A172 (cell line): ENCODE results near the genes AK3 and RCL1.

DNA sequence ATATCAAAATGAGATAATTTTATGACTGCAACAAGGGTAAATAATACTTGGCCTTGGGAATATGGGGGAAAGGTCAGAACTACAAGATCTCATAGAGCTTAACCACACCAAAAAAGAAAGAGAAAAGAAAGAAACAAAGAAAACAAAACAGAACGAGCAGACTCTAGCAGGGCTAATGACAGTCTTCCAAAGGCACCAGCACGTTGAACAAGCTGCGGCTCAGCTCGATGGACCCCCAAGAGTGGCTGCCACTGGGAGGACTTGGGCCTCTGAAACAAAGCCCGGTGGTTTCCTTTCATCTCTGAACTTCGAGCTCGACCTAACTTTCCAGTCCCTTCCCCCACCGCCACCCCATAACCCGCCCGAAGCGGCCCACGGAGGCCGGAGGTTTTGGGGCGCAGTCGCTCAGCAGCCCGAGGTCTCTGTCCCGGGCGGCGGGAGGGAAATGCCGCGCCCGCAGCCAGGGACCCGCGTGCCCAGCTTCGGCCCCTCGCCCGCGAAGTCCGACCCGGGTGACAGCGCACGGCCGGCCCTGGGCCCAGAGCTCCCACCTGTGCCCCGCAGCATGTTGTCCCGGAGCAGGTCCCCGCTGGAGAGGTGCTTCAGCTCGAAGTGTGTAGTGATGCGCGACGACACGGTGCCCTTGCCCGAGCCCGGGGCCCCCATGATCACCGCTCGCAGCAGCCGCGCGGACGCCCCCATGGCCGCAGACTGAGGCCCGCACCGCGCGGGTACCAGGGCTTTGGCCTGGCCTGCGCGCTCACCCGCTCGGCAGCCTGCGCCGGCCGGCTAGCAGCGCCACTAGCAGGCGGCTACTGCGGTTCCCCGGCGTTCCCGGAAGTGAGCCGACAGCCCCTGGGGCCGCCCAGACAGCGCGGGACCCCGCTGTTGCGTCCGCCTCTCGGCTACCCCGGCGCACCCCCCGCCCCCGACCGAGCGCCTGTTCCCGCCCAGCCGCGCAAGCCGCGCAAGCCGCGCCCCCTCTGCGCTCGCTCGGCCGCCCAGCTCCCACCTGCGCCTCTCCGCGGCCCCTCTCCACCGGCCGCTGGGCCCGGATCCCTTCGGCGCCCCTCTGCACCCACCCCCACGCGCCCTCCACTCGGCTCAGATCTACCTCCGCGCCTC is at the start of gene AK3:
TSS of gene AK3 (minus strand) at position 817 of the 1,125 bp plus-strand sequence.
- RAMPAGE, long total RNA: no peak

DNA sequence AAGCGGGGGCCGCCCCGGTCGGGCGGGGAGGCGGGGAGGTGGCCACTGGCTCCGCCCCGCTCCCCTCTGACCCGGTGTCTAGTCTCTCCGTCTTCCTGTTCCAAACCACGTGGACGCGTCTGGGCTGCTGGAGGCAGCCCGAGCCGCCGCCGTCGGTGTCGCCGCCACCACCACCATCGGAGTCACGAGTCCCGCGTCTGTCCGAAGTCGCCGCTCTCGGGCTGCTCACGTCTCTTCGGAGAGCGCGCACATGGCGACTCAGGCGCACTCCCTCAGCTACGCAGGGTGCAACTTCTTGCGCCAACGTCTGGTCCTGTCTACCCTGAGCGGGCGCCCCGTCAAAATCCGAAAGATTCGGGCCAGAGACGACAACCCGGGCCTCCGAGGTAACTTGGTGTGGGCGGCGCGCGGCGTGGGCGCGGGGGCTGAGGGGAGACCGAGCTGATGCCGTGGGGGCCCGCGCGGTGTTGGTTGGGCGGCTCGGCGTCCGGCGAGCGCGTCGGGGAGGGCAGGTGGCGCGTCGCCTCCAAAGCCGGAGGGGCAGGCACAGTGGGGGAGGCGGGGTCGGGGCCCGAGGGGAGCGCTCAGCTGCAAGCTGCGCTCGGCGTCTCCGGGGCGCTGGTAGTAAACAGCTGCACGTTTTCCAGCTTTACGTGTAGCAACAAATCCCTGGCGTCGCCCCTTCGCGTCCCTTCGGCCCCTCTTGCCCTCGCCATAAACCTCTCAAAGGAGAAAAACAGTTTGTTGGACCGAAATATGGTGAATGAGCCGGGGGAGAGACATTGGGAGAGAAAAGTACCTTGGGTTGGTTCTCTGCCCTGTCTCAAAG is at the start of gene RCL1:
TSS of gene RCL1 (plus strand) at position 103 of the 829 bp plus-strand sequence.
- RAMPAGE, long total RNA: no peak

- RAMPAGE, long total RNA: no peak
These were observed 1.2 kb downstream of the RCL1 start for GRCh38 chr9:4793981-4794232.

GRCh38 chr9:4829677-4830214 is 37.0 kb downstream of the RCL1 start:
- RAMPAGE, long total RNA: no peak

GRCh38 chr9:4840477-4841146 is 47.9 kb downstream of the RCL1 start:
- RAMPAGE, long total RNA: no peak

GRCh38 chr9:4901582-4902329 is 83.3 kb upstream of the JAK2 start:
- RAMPAGE, long total RNA: no peak

- RAMPAGE, long total RNA: no peak
These were observed 52.1 kb downstream of the INSL6 start for GRCh38 chr9:5133122-5133881.

DNA sequence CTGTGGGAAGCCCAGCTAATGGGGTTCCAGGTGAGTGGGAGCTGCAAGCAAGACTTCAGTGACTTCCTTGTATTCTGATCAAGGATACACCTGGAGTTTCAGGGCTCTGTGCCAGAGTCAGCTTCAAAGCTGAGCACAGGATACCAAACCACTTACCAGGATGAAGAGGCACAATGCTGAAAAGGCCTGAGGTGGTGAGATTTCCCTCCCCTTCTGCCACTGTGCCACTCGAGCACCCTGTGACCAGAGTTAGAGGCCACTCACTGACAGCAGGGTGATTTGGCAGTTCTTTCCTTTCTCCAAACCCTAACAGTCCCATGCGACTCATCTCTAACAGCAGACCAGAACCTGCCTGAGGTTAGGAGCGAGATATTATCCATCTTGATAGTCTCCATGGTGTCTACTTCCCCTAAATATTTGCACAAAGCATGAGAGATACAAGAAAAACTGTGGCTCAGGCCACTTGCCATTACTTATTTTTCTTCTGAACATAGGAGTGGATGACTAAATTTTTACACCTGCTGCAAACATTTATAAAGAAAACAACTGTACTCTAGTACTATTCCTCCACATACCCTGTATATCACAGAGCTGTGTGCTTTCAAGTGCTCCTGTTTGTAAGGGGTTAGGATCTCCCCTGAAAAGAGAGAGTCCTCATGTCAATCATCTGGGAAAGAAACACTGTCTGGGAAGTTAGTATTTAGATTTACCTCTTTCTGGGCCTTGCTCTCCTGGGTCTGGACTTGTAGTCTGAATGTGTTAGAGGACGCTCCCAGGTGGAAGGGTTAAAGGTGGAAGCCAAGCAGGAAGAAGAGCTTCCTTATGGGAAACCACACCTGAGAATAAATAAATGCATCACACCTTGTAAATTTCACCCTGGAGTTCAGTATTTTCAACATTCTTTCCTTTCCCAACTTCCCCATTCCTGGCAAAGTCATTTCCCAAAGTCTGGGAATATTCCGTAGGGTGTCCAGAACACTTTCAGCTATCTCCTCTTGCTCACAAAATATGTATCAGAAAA is 1.6 kb downstream of the PLGRKT start:
- RAMPAGE, long total RNA: no peak

DNA sequence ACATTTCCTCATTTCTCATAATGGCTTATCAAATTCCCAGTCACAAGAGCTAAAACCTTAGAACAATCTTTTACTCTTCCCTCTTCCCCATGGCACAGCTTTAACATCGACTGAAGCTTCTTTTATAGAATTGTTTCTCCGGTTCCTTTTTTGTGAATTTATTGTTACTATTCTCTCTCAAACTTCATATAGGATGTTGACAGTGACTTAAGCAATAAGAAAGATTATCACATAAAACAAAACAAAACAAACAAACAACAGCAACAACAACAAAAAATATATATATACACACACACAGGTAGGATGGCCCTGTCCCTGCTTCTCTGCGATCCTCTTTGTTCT is 26.8 kb upstream of the PDCD1LG2 start:
- RAMPAGE, long total RNA: no peak

- RAMPAGE, long total RNA: no peak
These were observed 362 bp downstream of the PDCD1LG2 start for GRCh38 chr9:5510683-5511103.

DNA sequence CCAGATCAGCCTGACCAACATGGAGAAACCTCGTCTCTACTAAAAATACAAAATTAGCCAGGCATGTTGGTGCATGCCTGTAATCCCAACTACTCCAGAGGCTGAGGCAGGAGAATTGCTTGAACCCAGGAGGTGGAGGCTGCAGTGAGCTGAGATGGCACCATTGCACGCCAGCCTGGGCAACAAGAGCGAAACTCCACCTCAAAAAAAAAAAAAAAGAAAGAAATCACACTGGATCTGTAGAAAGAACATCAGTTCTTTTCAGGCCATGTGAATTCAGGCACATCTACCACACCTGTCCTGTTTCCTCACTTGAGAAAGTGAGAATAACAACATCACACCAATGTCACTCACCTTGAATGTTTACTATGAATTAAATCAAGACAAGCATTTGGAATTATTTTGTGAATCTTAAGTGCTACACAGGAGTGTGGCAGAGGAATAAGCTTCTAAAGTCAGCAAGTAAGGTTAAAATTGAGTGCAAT is 2.2 kb upstream of the RIC1 start:
- RAMPAGE, long total RNA: no peak

DNA sequence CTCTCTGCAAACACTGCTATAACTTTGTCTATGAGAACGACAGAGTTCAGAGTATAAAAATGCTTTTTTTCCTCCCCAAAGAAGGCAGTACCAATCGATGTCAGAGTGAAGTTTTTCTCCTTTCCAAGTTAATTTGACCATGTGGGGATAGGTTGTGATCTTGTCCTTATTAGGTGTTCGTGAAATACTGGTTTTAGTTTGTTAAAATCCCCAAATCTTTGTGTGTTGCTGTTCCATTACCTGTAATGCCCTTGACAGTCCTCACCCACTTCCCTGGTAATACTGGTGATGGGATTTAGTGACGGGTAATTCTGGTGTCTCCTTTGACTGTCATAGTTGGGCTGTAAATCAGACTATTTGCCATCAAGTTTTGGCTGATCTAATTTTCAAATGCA is 1.4 kb downstream of the RIC1 start:
- RAMPAGE, long total RNA: no peak

DNA sequence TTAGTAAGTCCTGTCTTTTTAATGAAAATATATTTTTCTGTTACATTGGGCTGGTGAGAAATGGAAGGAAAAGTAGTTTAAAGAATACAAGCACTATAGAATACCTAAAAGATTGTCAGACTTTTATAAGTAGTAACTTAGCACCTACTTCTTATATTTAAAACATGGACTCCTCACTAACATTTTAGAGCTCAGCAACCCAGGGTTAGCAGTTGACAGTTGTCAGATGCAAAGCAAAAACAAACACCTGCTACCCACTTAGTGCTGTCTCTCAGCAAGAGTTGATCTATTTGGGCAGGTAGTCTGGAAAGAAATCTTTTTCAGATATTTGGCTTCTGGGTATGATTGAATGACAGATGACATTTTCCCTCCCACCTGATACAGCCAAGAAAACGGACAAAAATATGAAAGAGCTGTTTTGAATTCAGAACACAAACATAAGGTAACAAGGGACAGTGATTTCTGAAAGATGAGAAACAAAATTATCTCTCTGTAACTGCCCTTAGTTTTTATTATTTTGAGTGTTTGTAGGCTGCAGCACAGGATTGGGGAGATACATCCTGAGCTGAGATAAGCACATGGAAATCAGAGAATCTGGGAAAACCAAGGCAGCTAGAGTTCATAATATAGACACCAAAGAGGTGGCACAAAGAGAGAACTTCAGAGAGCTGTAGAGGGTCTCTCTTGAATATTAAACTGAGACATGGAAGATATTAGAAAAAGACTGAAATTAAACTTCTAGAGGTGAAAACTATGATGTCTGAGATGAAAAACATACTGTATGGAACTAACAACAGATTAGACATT is 96.8 kb downstream of the ERMP1 start:
- RAMPAGE, long total RNA: no peak

- RAMPAGE, long total RNA: no peak
These were observed 57.2 kb downstream of the ERMP1 start for GRCh38 chr9:5775693-5776122.

- RAMPAGE, long total RNA: no peak
These were observed 47.0 kb downstream of the ERMP1 start for GRCh38 chr9:5785792-5786466.

GRCh38 chr9:6418689-6419044 is 5.7 kb downstream of the UHRF2 start:
- RAMPAGE, long total RNA: no peak

- RAMPAGE, long total RNA: no peak
These were observed 41.4 kb upstream of the KDM4C start for GRCh38 chr9:6715966-6717138.

GRCh38 chr9:6931671-6932325 is 174.0 kb downstream of the KDM4C start:
- RAMPAGE, long total RNA: no peak

- RAMPAGE, long total RNA: no peak
These were observed 324.4 kb downstream of the KDM4C start for GRCh38 chr9:7082158-7082528.

DNA sequence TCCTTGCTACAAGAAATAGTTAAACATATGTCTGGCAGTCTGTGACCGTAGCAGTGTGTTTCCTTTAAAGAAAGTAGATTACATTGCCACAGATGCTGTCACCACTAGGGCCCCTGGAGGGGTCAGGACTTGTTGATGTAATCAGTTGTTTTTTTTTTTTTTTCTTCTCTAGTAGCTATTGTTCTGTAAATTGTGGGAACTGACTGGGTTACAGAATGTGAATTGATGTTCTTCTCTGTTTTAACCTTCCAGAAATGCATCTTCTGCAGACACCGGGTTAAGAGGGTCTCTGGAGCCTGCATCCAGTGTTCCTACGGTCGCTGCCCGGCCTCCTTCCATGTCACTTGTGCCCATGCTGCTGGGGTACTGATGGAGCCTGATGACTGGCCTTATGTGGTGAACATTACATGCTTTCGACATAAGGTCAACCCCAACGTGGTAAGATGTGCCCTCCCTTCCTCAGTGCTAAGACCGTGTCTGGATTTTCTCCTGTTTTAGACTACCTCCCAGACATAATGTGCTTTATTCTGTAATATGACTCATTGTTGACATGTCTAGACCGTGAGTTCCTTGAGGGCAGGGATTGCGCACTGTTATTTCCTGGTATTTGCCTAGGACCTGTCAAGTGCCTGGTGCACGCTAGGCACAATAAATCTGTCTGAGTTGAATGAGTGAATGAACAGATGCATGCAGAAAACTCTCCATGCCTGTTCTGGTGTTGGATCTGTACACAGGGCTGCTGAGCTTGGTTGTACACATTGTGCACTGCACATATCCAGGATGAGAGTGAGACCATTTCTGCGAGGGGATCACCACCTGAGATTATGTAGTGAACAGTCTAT is 345.9 kb downstream of the KDM4C start:
- RAMPAGE, long total RNA: no peak